ENCODE measurements around the gene MTFR2.

GRCh38 chr6:134631899-134632402 lies 314.0 kb upstream of the SGK1 start:
- RRBS = no CpG with 5 or more reads among the region's 6 CpGs

- RRBS = no CpG with 5 or more reads among the region's 8 CpGs
These were observed 127.0 kb downstream of the ALDH8A1 start for GRCh38 chr6:134822944-134823331.

GRCh38 chr6:134826736-134827614 lies 122.9 kb downstream of the ALDH8A1 start:
- RRBS = no CpG with 5 or more reads among the region's 2 CpGs

DNA sequence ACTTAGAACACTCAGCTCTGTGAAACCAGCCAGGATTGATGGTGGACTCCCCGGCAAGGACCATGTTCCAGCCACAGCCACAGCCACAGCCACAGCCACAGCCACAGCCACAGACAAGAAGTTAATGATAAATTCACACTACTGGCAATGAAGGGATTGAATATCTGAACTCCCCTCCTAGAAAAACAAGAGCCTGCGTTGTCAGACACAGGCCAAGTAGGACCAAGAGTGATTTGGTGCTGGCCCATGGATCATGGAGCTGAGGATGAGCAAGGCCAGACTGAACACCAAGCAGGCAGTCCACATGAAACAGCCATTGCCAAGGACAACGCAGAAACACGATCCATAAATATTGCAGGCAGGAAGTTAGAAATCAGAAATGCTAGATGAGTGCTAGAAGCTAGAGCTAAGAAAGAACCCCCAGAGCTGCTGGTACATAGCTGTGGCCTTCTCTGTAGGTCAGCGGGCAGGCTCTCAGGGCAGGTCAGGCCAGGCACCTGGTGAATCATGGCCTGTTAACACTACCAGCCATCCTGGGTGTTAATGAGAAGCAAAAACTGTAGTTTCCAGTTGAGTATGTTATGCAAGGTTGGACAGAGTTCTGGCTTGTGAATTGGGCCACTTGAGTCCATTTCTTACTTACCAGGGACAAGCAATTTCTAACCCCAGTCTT lies 119.8 kb downstream of the ALDH8A1 start:
- RRBS = no CpG with 5 or more reads among the region's 5 CpGs

GRCh38 chr6:134930478-134931005 lies 19.4 kb downstream of the ALDH8A1 start:
- RRBS = no CpG with 5 or more reads among the region's 8 CpGs

DNA sequence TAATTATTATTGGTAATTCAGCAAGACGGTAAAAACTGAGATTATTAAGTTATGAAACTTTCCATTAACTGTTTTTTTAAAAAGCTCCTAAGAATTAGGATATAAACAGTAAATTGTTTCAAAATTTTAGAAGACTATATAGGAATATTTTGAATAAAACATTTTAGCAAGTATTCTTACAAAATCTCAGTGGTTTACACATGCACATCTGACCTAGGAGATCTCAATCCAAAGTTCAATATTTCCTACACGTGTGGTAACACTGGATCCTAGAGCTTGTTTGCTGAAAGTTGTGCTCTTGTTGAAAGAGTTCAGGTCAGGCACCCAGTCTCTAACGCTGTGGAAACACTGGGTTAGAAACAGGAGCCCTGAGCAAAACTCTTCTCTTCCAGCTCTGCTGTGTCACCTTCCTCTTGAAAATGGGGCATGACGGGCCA lies 58.6 kb upstream of the MYB start:
- RRBS = no CpG with 5 or more reads among the region's 4 CpGs

- RRBS = 3% methylated on average over 22 of the region's 49 CpGs
These were observed 1.1 kb downstream of the MYB start for GRCh38 chr6:135182124-135182627.

DNA sequence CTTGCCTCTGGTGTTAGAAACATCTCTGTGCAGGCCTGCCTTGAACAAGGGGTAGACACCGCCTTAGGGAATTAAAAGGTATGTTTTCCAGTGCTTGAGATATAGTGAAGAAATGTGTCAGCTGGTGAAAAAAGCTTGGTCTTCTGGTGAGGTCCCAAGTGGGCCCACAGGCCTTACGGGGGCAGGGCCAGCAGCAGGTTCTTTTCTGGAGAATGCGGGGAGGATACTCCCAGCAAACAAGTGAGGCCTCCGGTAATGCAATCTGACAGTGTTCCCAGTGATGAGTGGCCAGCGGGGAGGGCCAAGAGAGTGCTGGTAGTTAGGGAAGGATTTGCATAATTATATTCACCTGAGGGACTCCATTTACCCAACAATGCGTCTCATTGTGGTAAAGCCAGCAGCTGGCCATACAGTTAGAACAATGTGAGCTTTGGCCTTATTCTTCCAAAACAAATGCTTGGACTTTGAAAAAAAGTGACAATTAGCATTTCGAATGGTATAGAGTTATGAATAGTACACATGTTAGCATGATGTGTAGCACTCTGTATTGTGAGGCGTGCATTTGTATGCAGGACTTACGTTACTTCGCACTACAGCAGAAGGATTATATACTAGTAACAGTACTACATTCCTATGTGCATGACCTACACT lies 69.7 kb downstream of the MYB start:
- RRBS = no CpG with 5 or more reads among the region's 10 CpGs

DNA sequence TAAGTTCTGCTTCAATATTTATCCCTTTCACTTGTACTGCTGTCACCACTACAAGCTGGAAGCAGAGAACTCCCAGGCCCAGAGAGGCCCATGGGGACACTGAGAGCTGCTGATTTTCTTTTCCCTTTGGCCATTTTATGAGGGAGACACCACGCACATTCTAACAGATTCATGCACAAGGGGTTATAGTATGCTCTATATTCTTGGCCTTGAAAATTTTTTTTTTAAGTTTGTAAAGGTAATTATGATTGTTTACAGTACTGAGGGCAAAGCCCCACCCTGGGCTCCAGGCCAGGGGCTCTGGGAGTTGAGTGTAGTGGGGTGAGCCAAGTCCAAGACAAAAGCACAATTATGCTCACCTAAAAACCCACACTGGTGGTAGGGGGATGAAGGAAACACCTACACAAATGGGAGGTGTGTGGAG lies 88.5 kb downstream of the MYB start:
- RRBS = no CpG with 5 or more reads among the region's 1 CpG

- RRBS = no CpG with 5 or more reads among the region's 7 CpGs
These were observed 125.5 kb downstream of the MYB start for GRCh38 chr6:135306434-135307133.

DNA sequence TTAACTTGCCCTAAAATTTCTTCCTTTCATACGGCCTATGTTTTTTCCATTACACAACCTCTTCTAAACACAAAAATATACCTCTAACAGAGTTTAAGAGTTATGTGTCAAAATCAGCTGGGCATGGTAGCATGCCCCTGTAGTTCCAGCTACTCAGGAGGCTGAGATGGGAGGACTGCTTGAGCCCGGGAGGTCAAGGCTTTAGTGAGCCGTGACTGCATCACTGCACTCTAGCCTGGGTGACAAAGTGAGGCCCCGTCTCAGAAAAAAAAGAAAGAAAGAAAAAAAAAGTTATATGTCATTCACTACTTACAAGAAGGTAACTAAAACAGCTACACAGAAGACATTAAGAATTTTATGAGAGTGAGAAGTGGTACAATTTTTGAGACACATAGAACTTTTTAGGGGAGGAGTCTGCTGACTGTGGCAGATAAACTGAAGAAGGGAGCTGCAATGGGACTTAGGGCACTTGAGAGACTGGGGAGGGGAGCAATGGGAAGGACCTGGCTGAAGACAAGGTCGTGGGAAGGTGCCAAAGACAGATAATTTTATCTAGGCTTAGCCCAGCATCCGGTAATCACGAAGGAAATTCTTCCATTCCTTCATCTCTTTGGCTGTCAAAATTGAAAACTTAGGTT lies 140.0 kb downstream of the MYB start:
- RRBS = no CpG with 5 or more reads among the region's 7 CpGs

- RRBS = no CpG with 5 or more reads among the region's 4 CpGs
These were observed 145.2 kb downstream of the AHI1 start for GRCh38 chr6:135352290-135352745.

DNA sequence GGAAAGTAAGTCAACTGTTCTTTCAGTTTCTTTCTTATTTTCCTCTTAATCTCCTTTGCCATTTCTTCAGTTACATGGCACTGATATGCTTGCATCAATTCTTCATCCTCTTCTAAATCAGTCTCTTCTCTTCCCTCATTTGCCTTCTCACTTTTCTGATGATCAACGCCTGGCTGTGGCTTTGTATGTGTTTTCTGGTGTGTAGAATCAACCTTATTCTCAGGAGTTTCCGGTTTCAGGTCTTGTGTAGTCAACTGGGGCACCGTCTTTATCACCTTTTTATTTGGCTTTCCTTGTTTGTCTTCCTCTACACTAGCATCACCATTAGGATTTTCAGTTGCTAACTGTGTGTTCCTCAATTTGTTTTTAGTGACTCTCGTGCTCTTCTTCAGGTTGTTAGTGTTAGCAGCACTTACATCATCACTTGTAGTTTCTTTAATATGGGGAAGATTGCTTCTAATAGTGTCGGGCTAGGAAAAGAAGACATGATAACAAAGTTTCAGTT lies 31.6 kb downstream of the AHI1 start:
- RRBS = no CpG with 5 or more reads among the region's 5 CpGs

- RRBS = no CpG with 5 or more reads among the region's 5 CpGs
These were observed 796 bp downstream of the AHI1 start for GRCh38 chr6:135496713-135497175.

DNA sequence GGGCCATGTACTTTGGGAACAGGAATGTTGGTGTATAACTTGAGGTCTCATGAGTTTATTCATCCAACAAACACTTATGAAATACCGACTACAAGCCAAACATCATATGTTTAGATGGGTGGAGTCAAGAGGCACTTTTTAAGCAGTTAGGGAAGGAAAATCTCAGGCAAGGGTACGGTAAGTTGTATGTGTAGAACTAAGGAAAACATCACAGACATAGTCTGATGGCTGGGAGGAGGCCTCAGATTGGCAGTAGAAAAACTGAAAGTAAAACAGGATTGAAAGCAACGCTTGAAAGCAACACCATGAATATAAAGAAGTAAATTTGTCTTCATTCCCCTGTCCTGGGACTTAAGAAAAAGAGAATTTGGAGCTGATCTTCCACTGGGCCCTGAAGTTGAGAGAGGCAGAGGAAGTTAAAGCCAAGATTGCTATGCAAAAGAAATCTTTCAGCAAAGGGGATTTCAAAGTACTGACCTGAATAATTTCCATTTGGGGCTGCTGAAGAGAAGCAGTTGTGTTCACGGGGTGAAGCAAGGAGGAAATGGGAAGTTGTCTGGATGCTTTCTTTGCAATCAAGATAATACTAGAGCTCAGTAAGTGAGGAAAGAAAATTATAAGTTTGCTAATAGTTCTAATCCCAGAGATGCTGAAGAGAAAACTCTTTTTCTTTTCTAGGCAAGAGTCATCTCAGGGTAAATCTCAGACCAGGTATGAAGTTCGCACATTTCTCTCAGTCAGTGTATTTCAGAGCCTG lies 29.0 kb downstream of the PDE7B start:
- RRBS = no CpG with 5 or more reads among the region's 5 CpGs

- RRBS = no CpG with 5 or more reads among the region's 2 CpGs
These were observed 24.6 kb downstream of the MTFR2 start for GRCh38 chr6:136225541-136225812.

DNA sequence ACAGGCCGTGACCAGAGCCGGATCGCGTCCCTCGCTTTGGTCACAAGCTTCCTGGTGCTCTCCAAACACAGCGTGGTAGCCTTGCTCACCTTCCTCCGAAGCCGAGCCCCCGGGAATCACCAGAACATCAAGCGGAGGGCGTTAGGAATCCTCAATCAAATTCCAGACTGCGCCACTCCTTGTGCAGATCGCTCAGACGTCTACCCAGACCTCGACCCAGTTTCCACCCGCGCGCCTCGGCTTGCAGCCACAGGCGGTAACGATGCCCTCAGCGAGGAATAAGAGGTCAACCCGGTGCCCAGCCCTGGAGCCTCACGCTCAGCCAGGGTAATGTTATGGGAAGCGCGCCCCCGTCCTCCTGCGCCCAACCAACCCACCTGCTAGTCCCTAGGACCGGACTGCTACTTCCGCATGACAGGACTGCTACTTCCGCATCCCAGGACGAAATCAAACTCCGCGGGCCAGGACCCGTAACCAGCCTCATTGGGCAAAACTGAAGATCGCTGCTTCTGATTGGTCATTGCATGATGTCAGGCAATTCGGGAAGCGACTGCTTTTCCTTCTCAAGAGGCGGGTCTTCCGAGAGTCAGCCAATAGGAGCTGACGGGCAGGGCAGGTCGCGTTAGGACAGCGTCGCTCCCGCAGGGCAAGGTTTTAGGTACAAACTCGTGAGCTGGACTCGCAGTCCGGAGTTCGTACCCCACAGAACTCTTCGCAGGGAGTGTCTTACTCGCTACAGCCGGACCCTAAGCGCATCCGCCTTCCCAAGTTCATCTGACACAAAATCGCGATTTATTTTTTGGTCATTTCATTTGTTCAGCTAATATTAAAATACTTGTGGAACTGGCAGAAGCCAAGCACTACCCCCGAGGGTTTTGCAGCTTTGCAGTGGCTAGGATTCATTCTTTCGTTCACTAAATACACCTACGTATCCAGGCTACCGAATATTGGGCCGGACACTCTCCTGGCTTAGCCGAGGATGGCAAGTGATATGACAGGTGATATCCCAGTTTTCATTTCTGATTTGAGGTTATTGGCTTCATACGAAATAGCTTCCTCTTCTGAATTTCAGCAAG lies at the start of gene MTFR2:
Gene MTFR2, minus strand, starts transcription at position 425 of the 1,076 bp plus-strand sequence.
- RRBS = 8% methylated on average over 12 of the region's 64 CpGs